Metastatic Breast Carcinoma in the Ovary (tissue), 3 donors: Measurements from ENCODE around the genes PAK1IP1 and TMEM14B.

GRCh38 chr6:10524695-10525099 is 3.5 kb downstream of the GCNT2 start:
- PRO-cap, 3 experiments: no peak in any of the 3 experiments

GRCh38 chr6:10694514-10695405 is at the start of gene PAK1IP1:
PAK1IP1 (plus strand) TSS chr6:10694972.
- PRO-cap, 3 experiments: peak in 3 of 3 experiments; most common plus-strand start chr6:10694945 (in 2); most common minus-strand start chr6:10694638 (in 2)

- PRO-cap, 3 experiments: peak in 3 of 3 experiments; most common plus-strand start chr6:10747805 (in 3); most common minus-strand start chr6:10747495 (in 3)
Observed at GRCh38 chr6:10747243-10747939, at the start of gene TMEM14B. TMEM14B (plus strand) TSS chr6:10747805.

- PRO-cap, 3 experiments: no peak in any of the 3 experiments
Observed at GRCh38 chr6:10787884-10788264, 40.3 kb downstream of the TMEM14B start.

DNA sequence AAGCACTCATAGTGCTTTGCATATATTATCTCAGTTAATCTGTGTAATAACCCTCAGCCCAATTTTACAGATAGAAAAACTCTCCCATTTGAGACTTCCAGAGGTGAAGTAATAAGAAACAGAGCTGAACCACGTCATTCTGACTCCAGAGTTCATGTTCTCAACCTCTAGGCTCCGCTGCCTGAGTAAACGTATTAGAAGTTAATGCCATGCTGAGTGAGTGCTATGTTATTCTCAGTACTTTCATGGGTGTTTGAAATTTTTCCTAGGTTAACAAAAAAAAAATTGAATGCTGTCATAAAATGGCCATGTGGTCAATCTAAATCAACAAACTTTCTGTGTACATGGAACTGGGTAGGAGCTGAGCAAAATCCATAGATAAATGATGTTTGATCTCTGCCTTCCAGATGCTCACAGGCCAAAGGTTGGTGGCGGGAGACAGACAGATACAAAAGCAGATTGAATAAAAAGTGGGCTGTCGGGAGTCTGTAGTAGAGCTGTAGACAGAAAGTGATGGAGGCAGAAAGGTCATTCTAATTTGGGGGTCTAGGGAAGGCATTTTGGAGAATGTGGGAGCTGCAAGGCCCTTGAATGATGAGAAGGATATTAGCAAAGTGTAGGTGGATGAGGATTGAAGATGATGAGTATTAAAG is 22.7 kb upstream of the ELOVL2 start:
- PRO-cap, 3 experiments: no peak in any of the 3 experiments

DNA sequence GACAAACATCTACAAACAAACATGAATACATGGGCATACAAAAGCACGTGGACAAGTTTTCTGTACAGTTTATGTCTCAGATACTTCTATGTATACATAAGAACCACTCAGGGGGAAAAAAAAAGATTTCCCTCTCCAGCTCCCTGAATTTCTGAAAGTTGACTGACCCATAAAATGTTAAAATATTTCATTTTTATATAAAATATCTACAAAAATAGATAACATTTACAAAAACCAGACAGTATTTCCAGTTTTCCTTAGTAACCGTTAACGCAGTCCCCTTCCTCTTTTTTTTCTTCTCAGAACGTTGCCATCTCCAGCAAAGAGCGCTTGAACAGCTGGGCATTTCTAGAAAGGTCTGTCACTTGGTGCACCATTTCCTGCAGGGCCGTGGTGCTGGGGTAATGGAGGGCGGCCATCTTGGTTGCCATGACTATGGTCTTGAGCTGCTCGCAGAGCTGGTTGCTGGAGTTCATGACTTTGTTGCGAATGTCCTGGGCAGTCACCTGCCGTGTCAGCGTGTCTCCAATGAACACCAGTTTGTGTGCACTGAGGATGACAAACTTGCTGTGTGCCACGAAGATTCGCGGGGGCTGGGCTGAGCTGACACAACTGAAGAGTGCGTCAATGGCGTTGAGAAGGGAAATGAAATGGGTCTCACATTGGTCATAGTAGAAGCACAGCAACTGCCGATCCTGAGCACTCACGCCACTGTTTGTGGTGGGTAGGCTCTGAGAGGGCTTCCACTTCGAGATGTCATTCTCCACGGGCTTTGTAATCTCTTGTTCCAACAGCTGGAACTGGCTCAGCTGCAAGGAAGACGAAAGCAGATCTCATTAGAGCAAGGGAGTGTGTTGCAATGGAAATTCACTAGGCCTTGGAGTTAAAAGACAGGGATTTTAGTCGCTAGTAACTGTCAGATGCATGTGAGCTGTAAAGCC is 47.3 kb downstream of the NEDD9 start:
- PRO-cap, 3 experiments: no peak in any of the 3 experiments

DNA sequence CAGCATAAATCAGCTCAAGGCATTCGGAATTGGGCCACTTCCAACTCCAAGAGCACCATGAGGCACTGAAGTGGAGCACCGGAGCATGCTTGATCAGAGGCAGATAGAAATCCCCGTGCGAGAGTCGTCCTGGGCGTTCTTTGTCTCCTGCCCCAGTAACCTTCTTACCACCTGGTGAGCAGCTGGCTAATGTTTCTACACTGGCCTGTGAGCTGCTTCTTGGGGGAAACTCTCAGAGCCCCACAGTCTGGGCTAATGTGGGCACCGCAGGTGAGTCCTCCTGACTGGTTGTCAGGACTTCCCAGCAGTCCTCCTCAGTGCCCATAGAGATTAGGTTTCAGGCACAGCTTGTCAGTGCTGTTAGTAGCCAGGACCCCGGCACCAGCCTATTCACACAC is 16.6 kb downstream of the NEDD9 start:
- PRO-cap, 3 experiments: no peak in any of the 3 experiments

- PRO-cap, 3 experiments: no peak in any of the 3 experiments
Observed at GRCh38 chr6:11221981-11222408, 10.5 kb downstream of the NEDD9 start.

- PRO-cap, 3 experiments: no peak in any of the 3 experiments
Observed at GRCh38 chr6:11224151-11224930, 8.1 kb downstream of the NEDD9 start.

GRCh38 chr6:11270279-11270907 is 37.9 kb upstream of the NEDD9 start:
- PRO-cap, 3 experiments: no peak in any of the 3 experiments

DNA sequence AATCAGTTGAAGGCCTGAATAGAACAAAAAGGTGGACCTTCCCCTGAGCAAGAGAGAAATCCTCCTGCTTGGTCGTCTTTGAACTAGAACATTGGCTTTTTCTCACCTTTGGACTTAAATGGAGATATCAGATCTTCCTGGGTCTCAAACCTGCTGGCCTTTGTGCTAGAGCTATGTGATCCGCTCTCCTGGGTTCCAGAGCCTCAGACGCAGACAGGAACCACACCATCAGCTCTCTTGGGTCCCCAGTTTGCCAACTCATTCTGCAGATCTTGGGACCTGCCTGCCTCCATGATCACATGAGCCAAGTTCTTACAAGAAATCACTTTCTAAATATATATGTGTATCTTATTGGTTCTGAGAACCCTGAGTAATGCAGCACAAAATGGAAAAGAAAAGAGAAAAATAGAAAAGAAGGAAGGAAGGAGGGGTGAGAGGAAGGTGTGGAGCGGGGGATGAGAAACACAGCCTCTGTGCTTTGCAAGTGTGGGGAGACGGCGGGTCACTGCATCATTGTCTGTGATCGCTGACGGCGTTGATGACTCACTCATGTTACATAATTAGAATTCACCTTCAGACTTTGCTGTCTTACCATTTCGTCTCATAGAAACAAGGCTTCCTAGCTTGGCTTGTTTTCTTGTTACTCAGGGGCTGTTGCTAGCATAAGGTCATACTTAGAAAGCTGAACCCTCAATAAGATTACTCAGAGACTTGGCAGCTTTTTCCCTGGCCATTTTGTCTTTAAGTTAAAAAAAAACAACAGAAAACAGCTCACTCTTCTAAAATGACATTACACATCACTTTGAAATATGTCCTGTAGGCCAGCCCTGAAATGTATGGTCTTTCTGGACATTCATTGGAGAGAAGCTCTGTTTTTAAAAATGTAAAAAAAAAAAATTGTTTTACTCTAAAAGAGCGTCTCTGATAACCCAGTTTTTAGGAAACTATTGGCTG is 85.7 kb upstream of the NEDD9 start:
- PRO-cap, 3 experiments: peak in 1 of 3 experiments; most common minus-strand start position 252 of the sequence (in 1)

DNA sequence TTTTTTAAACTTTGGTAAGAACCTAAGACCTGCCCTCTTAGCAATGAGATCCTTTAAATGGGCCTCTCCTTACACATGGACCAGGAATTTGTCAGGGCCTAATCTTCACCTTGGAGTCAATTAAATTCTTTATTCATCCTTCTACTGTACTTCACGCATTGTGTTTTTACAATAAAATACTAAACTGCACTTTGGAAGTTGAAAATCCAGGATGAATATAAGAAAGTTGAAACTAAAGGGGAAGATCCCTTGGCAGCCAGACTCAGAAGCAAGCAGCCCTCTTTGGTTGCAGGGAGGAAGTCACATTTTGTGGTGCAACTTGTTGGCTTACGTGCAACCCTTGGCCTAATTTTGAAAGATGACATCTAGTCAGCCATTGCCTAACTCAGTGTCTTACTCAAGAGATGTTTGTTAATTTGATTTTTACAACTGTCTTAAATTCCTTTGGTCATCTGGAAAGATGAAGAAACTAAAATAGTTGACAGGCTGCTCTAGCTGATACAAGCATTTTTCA is 11.9 kb upstream of the TMEM170B start:
- PRO-cap, 3 experiments: no peak in any of the 3 experiments

DNA sequence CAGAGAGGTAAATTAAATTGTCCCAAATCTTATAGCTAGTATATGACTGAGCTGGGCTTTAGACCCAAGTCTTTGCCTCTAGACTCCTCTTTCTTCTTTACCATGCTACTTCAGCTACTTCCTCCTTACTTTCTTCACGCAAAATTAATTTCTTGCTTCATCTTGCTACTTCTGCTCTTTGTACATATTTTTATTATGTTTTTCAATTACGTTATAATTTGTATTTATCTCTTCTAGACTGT is 5.3 kb downstream of the TMEM170B start:
- PRO-cap, 3 experiments: no peak in any of the 3 experiments

GRCh38 chr6:11613845-11614373 is 76.4 kb downstream of the TMEM170B start:
- PRO-cap, 3 experiments: no peak in any of the 3 experiments

- PRO-cap, 3 experiments: no peak in any of the 3 experiments
Observed at GRCh38 chr6:11711655-11712206, 66.9 kb downstream of the ADTRP start.

DNA sequence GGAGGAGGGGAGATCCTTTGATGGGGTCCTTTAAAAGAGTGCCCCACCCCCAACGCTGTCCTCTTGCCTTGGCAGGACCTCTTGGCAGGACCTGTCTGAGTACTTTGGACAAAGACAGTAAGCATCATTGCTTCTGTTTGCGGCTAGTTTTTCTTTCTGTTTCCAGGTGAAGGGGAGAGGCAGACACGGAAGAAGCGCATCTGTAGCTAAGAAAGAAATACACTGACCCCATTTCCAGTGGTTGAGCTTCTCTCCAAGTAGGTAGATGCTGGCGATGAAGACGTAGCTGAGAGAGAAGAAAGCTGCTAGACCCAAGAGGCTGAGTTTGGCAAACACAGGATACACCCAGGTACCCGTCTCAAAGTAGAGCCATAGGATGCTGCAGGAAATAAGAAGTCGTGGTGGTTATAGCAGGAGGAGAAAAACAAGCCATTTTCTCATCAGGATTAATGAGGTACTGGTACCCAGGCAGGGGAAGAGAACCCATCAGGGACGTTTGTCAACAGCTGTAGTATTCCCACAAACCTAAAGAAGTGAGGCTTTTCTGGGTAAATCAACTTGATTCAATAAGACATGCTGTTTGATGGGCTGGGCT is 55.4 kb downstream of the ADTRP start:
- PRO-cap, 3 experiments: no peak in any of the 3 experiments

DNA sequence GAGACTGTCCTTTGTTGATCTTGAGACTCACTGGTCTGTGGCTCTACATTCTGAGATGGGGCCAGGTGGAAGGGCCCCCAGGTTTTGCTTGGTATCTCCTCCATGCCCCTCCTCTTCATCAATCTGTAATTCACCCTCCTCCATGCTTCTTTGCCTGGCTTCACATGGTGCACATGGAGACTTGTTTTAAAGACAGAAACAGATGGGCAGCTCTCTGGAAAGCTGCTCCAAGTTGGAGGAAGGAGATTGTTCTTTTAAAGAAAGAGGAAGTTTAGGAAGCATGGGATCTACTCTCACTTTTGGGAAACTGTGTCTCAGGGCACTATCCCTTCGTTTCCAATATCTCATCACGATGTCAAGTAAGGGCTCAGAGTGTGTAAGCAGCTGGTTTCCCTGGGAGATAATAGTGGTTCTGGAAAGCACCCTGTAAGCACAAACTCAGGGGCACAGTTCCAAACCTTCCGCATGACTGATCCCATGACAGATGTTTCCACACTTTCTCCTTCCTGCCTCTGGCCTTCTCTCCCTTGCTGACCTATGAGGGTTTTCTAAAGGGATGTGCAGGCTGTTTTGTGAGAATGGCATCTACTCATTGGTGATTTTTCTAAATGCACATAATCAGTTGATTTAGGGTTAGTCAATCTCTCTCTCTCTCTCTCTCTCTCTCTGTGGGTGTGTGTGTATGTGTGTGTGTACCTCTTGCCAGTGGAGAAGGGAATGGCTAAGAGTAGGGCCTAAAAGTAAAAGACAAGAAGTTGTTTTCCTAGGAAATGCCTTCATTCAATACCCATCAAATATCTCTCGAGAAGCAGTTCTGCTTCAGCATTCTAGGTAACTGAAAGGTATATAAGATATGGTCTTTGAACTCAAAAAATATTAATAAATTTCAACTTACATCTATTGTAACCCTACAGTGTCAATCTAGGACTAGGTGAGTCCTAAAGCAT is 33.8 kb downstream of the ADTRP start:
- PRO-cap, 3 experiments: no peak in any of the 3 experiments

- PRO-cap, 3 experiments: no peak in any of the 3 experiments
Observed at GRCh38 chr6:11805224-11805710, 26.7 kb upstream of the ADTRP start.

GRCh38 chr6:12123063-12124052 is 111.2 kb downstream of the HIVEP1 start:
- PRO-cap, 3 experiments: no peak in any of the 3 experiments

GRCh38 chr6:12124053-12124874 is 112.2 kb downstream of the HIVEP1 start:
- PRO-cap, 3 experiments: no peak in any of the 3 experiments